HTR-8/SVneo (cell line): ENCODE measurements around the gene NEB.

DNA sequence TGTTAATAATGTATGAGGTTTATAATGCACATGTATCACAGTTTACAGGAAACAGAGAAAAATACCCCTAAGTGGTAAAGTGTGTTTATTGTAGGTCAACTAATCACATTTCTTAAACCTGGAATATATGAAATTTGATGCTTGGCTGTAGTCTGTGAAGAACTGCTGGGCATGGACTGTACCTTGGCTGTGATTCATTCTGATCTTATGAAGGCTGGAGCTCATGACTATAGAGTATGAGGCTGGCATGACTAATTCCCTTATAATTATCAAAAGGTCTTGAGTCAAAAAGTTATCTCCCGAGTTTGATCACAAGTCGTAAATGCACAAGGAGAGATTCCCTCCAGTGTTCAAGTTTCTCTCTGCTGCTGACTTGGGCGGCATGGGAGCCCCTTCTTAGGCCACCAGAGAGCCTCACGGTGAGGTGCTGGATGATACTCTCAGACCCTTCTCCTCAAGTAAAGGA is 134.4 kb upstream of the RND3 start:
- RRBS = no CpG with 5 or more reads among the region's 4 CpGs

GRCh38 chr2:151734289-151734742 is at the start of gene NEB:
NEB (minus strand) TSS chr2:151734476.
- RRBS = no CpG with 5 or more reads among the region's 3 CpGs

DNA sequence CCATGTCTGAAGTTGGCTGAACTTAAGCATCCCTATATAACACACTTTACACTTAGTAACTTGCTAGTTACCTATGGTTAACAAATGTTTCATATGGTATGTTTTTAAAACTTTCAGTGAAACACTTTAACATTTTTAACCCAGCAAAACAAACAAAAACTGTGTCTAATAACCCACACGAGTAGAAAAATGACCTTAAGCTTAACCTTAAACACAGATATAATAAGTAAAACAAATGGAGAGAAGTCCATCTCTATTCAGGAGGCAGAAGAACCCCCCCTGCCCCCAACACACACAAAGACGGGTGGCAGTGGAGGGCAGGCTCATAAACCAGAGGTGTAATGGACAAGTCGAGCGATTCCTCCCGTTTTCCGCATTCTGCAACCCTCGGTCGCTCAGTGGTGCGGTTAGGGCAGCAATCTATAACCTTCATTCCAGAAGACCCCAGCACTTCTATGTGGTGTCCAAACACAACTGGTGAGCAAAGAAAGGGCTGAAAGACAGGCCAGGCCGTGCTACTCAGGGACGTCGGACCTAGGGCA is 843 bp downstream of the ARL5A start:
- RRBS = no CpG with 5 or more reads among the region's 12 CpGs

GRCh38 chr2:151853315-151853885 is 25.2 kb upstream of the ARL5A start:
- RRBS = no CpG with 5 or more reads among the region's 1 CpG

GRCh38 chr2:151891664-151892401 is 63.6 kb upstream of the ARL5A start:
- RRBS = no CpG with 5 or more reads among the region's 9 CpGs

GRCh38 chr2:152389104-152390128 is 54.4 kb downstream of the FMNL2 start:
- RRBS = 97% methylated on average over 7 of the region's 28 CpGs

- RRBS = no CpG with 5 or more reads among the region's 9 CpGs
Measured at GRCh38 chr2:152390129-152390532, 55.2 kb downstream of the FMNL2 start.

- RRBS = no CpG with 5 or more reads among the region's 4 CpGs
Measured at GRCh38 chr2:152415259-152415781, 80.3 kb downstream of the FMNL2 start.

DNA sequence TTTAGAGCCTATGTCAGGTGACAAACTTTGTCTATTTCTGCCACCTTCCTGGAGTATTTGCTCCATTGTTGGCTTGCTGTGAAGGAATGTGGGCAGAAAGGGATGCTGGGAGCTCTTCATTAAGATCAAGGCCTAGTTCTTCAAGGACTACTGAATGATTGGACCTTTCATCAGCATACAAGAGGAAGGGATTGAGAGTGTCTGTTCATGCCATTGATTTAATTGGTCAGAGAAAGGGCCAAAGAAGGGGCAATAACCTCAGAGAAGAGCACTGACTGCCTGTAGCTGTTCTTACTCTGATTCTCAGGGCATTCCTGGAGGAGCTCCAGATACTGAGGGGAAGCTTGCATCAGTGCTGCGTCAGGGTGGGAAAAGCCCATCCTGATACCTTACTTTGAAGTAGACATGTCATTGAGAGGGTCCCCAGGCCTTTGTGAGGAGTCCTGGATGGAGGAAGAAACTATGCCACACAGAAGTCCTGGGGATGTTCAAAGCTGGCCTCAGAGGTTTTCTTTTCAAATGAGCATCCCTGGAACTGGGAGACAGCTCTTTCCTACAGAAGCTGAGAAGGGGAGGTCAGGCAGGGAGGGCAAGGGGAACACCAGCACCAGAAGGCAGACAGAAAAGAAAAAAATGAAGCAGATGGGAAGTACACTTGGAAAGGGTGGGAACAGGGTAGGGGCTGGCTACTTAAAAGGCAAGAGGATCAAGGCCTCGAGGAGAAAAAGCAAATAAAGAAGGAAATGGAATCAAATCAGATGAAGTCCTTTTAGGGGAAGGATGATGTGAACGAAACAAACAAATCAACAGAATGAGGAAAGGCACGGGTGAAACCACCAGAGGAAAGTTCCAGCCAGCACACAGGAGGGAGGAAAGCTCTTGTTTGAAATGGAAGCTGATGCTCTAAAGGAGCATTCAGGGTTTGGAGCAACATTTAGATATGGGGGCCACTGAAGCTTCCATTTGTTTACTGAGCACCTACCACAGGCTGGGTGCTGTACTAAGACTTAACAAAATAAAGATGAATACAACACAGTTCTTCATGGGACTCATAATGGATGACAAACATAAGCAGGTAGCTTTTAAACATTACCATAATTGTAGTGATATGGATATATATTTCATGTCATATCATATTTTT is 120.0 kb downstream of the FMNL2 start:
- RRBS = no CpG with 5 or more reads among the region's 4 CpGs

- RRBS = no CpG with 5 or more reads among the region's 10 CpGs
Measured at GRCh38 chr2:152558992-152559669, 158.1 kb downstream of the PRPF40A start.

DNA sequence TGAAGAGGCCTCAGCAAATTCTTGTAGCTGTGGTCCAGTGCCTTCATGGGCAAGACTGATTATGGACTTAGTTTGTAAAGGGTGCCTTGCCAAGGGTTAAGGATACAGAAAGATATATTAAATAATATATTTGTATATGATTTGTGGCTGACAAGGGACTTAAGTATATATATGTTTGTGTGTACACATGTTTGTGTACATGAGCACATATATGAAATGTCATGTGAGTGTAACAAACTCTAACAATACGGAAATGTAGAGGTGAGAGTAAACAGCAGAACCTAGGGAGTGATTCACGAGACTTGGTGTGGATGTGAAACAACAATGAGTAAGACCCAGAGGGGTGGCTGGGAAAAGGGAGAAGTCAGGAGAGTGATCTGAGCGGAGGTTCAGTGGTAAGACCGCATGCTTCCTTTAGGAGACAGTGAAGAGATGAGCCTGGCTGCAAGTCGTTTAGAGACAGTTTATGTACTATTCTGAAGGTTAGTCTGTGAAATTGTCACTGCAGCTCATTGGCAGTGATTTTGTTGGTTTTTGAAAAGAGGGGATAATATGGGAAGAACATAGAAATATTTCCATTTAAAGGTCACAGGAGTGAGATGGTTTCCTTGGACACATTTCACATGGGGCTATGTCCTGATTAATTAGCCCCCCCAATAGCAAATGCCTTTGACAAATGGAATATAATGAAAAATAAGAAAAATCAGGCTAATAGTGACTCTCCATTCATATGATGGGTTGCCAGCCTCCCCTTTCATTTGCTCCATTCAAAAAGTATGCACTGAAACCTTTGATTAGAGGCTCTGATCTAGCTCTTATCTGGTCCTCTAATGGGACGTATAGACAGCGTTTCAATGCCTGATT is 150.5 kb downstream of the PRPF40A start:
- RRBS = no CpG with 5 or more reads among the region's 7 CpGs

DNA sequence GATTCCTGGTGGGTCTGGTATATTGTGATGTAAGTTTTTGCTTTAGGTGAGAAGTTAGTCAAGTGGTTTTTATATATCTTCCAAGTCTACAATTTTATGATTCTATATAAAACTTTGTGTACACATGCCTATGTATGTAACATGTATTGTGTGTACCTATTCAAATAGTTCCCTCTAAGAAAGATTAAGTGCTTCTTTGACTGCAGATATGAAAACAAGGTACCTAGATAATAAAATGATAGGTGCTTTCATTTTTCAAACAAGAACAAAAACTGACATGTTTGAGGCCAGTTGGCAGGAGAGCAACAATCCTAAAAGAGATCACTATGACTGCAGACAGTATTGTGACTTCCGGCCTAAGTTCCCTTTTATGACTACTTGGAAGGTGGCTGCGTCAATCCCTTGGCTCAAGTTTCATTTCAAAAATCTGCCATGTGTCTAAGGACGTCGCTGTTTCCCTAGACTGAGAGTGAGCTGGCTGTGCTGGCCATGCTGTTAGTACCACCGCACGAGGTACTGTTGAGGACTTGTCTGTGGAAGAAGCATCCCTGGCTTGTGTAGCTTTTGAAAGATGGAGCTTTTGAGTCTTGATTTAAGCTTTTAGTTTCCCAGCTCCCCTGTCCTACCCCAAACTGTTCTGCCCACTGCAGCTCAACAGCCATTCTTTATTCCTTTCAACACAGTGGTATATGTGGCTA is 123.0 kb downstream of the PRPF40A start:
- RRBS = no CpG with 5 or more reads among the region's 6 CpGs

DNA sequence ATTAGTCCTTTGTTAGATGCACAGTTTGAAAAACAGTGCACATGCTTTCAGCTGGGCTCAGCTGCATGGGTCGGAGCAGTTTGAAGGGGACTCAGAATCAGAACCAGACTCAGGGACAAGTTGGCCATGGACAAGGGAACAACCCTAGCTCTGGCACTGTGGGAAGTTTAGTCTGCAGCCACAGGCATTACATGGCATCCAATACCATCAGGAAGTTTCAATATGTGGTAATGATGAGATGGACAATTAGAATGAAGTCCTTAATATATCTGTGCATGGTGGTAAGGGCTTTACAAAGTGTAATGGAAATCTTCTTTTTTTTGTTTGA is 121.4 kb downstream of the ARL6IP6 start:
- RRBS = no CpG with 5 or more reads among the region's 1 CpG

- RRBS = no CpG with 5 or more reads among the region's 1 CpG
Measured at GRCh38 chr2:153079337-153079692, 360.9 kb downstream of the ARL6IP6 start.

- RRBS = no CpG with 5 or more reads among the region's 28 CpGs
Measured at GRCh38 chr2:153403267-153404430, 74.9 kb downstream of the RPRM start.

DNA sequence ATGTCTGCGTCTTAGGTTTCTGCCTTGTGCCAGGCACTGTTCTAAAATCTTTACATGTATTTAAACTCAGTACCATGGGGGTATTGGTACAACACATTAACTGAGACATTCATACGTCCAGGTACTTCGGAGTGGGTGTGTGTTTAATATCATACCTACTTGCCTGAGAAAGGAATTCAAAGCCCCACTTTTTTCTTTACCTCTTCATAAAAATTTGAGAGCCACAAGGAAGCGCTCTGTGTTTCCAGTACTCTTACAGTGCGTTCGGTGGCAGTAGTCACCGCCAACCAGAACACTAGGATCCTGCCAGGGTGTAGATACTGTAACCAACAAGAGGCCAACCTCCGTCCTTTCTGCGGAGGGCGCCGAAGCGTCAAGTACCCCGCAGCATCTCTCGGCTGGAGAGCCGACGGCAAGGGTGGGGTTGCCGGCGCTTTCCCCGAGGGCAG is 649 bp upstream of the GALNT13 start:
- RRBS = 6% methylated on average over 3 of the region's 19 CpGs

DNA sequence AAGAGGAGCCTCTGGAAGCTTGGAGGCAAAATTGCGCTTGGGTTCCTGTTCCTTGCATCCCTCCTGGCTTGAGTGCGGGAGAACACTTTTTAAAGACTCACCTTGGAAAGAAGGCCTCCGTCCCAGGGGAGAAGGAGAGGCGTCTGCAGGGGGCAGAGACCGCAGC is 146 bp upstream of the KCNJ3 start:
- RRBS = no CpG with 5 or more reads among the region's 5 CpGs